Adrenal gland (tissue), 7 donors: ENCODE results near the genes DGKD, UGT1A10 and UGT1A7.

DNA sequence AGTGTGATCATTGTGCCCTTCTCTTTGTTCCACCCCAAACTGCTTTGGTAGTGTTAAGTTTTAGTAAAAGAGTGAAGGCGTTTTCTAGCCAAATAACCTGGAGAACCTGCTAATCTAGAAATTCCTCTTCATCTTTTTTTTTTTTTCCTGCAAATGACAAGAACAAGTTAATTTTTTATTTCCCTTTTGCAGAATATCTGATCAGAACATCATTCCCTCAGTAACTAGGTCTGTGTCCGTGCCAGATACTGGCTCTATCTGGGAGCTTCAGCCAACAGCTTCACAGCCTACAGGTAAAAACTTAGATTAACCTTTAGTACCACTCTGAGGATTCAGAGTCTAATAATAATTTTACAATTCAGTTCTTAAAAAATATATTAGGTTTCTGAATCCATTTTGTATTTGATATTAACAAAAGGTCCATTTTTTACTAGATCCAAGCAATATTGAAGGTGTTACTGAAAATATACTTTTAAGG is 35.9 kb upstream of the KCNJ13 start:
- PRO-cap, 3 experiments = no peak in any of the 3 experiments
- RAMPAGE, long total RNA, 4 experiments = start-site peak on the plus strand in 1 of 4 experiments, centred at position 219 of the sequence, 126 reads per replicate
- RRBS = no CpG with 5 or more reads among the region's 2 CpGs

DNA sequence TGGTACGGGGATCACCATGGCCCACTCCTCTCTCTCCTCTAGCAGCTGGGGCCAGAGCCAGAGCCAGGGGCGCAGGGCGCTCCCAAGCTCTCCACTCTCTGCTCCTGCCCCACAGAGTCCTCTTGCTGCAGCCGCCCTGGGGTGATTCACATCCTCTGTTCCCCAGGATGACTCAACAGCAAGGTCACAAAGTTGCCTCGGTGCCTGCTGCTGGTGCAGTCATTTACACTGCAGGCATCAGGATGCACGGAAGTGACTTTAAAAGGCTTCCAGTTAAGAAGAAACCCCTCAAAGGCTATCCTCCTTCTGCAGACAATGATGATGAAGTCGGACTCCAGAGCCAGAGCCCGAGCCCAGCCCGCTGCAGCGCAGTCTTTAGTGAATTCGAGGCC is 31.9 kb downstream of the SNORC start:
- PRO-cap, 3 experiments = peak in 3 of 3 experiments; most common plus-strand start position 226 of the sequence (in 2); most common minus-strand start position 100 of the sequence (in 2)
- RAMPAGE, long total RNA, 4 experiments = no peak in any of the 4 experiments
- RRBS = no CpG with 5 or more reads among the region's 11 CpGs

GRCh38 chr2:232956025-232956337 is 57.1 kb downstream of the NGEF start:
- PRO-cap, 3 experiments = no peak in any of the 3 experiments
- RAMPAGE, long total RNA, 4 experiments = no peak in any of the 4 experiments
- RRBS = no CpG with 5 or more reads among the region's 4 CpGs

GRCh38 chr2:233051189-233052281 is 8.6 kb upstream of the INPP5D start:
- PRO-cap, 3 experiments = peak in 1 of 3 experiments; most common plus-strand start chr2:233051790 (in 1)
- RAMPAGE, long total RNA, 4 experiments = no peak in any of the 4 experiments
- RRBS = no CpG with 5 or more reads among the region's 26 CpGs

- PRO-cap, 3 experiments = peak in 1 of 3 experiments; most common plus-strand start chr2:233061309 (in 1); most common minus-strand start chr2:233061209 (in 1)
- RAMPAGE, long total RNA, 4 experiments = no peak in any of the 4 experiments
- RRBS = no CpG with 5 or more reads among the region's 12 CpGs
Observed at GRCh38 chr2:233061068-233061856, 1.1 kb downstream of the INPP5D start.

DNA sequence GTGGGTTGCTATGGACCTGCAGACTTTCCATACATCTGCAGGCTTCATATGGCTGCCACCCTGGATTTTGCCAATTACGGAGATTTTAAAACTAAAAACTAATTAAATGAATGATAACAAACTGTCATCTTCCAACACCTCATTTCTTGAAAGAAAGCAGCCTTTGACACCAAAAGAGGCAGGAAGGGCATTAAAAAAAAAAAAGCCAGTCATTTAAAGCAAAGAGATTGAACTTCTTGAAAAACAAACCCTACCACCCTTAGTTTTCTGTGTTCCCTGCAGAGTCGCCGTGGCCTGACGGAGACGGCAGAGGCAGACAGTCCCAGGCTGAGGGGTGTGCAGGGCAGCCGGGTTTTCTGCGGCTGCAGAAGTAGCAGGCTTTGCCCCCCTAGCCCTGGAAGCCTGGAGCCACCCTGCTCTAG is 2.7 kb downstream of the INPP5D start:
- PRO-cap, 3 experiments = no peak in any of the 3 experiments
- RAMPAGE, long total RNA, 4 experiments = no peak in any of the 4 experiments
- RRBS = no CpG with 5 or more reads among the region's 7 CpGs

GRCh38 chr2:233092313-233092897 is 32.3 kb downstream of the INPP5D start:
- PRO-cap, 3 experiments = no peak in any of the 3 experiments
- RAMPAGE, long total RNA, 4 experiments = no peak in any of the 4 experiments
- RRBS = no CpG with 5 or more reads among the region's 8 CpGs

GRCh38 chr2:233099869-233100572 is 39.9 kb downstream of the INPP5D start:
- PRO-cap, 3 experiments = no peak in any of the 3 experiments
- RAMPAGE, long total RNA, 4 experiments = no peak in any of the 4 experiments
- RRBS = 80% methylated on average over 1 of the region's 15 CpGs

GRCh38 chr2:233143140-233143424 is 82.9 kb downstream of the INPP5D start:
- PRO-cap, 3 experiments = no peak in any of the 3 experiments
- RAMPAGE, long total RNA, 4 experiments = no peak in any of the 4 experiments
- RRBS = no CpG with 5 or more reads among the region's 5 CpGs

DNA sequence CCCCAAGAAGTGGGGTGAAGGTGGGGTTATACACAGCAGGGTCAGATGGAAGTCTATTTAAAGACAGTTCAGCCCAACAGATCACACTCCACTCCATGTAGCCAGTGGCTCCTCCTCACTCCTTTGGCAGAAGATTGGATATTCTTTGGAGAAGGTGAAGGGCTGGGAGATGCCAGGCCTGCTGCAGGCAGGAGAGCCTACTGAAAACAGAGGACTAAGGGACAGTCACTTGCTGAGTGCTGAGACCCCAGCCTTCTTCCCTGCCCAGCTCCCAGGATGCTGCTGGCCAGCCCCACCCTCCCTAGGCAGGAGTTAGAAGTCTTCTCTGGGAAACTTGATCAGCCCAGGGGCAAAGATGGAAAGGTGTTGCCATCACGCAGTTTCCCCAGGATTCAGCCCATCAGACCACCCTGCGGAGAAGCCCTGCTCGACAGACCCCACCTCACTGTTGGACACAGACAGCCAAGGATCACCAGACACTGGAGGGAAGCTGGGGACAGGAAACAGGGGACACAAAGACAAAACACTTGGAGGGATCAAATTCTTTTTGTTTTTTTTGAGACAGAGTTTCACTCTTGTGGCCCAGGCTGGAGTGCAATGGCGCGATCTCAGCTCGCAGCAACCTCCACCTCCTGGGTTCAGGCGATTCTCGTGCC is 93.6 kb downstream of the INPP5D start:
- PRO-cap, 3 experiments = no peak in any of the 3 experiments
- RAMPAGE, long total RNA, 4 experiments = no peak in any of the 4 experiments
- RRBS = no CpG with 5 or more reads among the region's 8 CpGs

- PRO-cap, 3 experiments = peak in 1 of 3 experiments; most common minus-strand start chr2:233252439 (in 1)
- RAMPAGE, long total RNA, 4 experiments = no peak in any of the 4 experiments
- RRBS = no CpG with 5 or more reads among the region's 24 CpGs
Observed at GRCh38 chr2:233252241-233252811, 853 bp downstream of the ATG16L1 start.

GRCh38 chr2:233329551-233329951 is 21.9 kb downstream of the SAG start:
- PRO-cap, 3 experiments = no peak in any of the 3 experiments
- RAMPAGE, long total RNA, 4 experiments = no peak in any of the 4 experiments
- RRBS = no CpG with 5 or more reads among the region's 4 CpGs

DNA sequence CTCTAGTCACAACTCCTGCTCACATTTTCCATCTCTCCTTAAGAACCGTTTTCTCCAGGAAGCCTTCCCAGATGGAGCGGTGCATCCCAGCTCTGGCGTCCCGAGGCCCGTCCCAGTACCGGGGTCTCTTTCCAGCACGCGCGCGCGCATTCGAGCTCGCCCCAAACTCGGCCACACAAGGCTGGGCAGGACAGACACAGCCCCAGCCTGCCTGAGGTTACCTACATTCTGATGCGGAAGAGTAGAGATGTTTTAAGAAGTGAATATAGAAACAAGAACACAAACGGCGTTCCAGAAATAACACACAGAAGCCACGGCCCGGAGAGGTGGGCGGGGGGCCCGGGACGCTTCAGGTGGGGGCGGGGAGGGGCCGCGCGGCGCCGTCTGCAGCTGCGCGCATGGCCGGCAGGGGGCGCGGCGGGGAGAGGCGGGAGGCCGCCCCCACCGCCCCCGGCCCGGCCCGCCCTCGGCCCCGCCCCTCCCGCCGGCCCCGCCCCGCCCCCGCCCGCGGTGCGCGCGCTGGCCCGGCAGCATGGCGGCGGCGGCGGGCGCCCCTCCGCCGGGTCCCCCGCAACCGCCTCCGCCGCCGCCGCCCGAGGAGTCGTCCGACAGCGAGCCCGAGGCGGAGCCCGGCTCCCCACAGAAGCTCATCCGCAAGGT is at the start of gene DGKD:
DGKD (plus strand) TSS at position 508 of the 660 bp plus-strand sequence.
- PRO-cap, 3 experiments = peak in 3 of 3 experiments; most common plus-strand start position 508 of the sequence (in 2); most common minus-strand start position 230 of the sequence (in 1)
- RAMPAGE, long total RNA, 4 experiments = no peak in any of the 4 experiments
- RRBS = 2% methylated on average over 49 of the region's 74 CpGs

- PRO-cap, 3 experiments = no peak in any of the 3 experiments
- RAMPAGE, long total RNA, 4 experiments = no peak in any of the 4 experiments
- RRBS = no CpG with 5 or more reads among the region's 17 CpGs
Observed at GRCh38 chr2:233385375-233386090, 31.2 kb downstream of the DGKD start.

DNA sequence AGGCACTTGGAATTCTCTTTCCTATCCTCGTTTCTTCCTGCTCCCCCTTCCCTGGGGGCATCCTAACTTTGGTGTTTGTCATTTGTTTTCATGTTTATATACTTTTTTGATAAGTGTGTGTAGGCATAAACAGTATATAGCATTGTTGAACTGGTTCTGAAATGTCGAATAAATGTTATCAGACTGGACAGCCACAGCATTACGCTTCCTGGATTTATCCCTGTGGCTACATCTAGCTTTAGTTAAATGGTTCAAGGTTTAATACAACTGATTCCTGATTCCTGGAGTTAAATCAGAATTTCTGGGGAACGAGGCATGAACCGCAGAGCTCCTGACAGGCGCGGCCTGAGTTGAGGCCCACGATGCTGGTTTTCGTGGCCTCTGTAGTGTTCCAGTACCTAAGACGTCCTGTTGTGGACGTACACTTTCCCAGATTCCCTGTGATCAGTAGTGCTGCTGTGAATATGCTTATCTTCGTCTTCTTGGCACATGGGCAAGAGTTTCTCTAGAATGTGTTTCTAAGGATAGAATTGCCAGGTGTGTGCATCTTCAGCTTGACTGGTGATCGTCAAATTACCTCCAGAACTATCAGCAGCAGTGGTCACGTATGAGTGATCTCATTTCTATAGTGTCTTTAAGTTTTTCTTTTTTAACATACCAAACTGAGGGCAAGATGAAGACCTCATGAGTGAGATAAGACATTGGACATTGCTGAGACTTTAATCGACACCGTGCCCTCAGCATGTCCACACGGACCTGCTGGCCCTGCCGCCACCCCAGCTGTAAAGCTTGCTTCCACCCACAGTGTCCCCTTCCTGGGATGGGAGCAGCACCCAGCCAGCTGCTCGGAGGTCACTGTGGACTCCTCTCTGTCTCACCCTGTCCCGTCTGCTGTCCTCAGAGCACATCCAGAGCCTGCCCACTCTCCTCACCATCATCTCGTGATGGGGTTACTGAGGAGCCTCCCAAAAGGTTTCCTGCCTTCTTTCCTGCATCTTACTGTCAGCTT is 66.4 kb downstream of the DGKD start:
- PRO-cap, 3 experiments = no peak in any of the 3 experiments
- RAMPAGE, long total RNA, 4 experiments = no peak in any of the 4 experiments
- RRBS = no CpG with 5 or more reads among the region's 21 CpGs

- PRO-cap, 3 experiments = no peak in any of the 3 experiments
- RAMPAGE, long total RNA, 4 experiments = no peak in any of the 4 experiments
- RRBS = no CpG with 5 or more reads among the region's 12 CpGs
Observed at GRCh38 chr2:233423190-233423862, 69.0 kb downstream of the DGKD start.

- PRO-cap, 3 experiments = no peak in any of the 3 experiments
- RAMPAGE, long total RNA, 4 experiments = no peak in any of the 4 experiments
- RRBS = no CpG with 5 or more reads among the region's 1 CpG
Observed at GRCh38 chr2:233557415-233557910, 9.1 kb downstream of the USP40 start.

DNA sequence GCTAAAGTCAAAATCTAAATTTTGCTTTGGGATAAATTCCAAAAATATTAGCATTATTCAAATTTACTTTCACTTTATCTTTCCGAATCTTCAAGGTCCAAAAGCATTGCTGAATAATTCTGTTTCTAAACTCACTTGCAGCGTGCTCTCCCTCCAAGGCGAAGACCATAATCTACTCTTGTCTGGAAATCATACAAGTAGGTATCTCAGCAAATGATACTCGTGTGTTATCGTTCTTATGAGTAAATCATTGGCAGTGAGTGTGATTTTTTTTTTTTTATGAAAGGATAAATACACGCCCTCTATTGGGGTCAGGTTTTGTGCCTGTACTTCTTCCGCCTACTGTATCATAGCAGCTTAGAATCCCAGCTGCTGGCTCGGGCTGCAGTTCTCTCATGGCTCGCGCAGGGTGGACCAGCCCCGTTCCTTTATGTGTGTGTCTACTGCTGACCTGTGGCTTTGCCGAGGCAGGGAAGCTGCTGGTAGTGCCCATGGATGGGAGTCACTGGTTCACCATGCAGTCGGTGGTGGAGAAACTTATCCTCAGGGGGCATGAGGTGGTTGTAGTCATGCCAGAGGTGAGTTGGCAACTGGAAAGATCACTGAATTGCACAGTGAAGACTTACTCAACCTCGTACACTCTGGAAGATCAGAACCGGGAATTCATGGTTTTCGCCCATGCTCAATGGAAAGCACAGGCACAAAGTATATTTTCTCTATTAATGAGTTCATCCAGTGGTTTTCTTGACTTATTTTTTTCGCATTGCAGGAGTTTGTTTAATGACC is at the start of gene UGT1A10:
UGT1A10 (plus strand) TSS at position 321 of the 786 bp plus-strand sequence.
- PRO-cap, 3 experiments = no peak in any of the 3 experiments
- RAMPAGE, long total RNA, 4 experiments = no peak in any of the 4 experiments
- RRBS = no CpG with 5 or more reads among the region's 17 CpGs

- PRO-cap, 3 experiments = no peak in any of the 3 experiments
- RAMPAGE, long total RNA, 4 experiments = start-site peak on the plus strand in 1 of 4 experiments, at chr2:233681883-233681916 at its widest, 9 reads per replicate
- RRBS = no CpG with 5 or more reads among the region's 2 CpGs
Observed at GRCh38 chr2:233681633-233682015, at the start of gene UGT1A7. TSS of gene UGT1A7 (plus strand) at chr2:233681901.

DNA sequence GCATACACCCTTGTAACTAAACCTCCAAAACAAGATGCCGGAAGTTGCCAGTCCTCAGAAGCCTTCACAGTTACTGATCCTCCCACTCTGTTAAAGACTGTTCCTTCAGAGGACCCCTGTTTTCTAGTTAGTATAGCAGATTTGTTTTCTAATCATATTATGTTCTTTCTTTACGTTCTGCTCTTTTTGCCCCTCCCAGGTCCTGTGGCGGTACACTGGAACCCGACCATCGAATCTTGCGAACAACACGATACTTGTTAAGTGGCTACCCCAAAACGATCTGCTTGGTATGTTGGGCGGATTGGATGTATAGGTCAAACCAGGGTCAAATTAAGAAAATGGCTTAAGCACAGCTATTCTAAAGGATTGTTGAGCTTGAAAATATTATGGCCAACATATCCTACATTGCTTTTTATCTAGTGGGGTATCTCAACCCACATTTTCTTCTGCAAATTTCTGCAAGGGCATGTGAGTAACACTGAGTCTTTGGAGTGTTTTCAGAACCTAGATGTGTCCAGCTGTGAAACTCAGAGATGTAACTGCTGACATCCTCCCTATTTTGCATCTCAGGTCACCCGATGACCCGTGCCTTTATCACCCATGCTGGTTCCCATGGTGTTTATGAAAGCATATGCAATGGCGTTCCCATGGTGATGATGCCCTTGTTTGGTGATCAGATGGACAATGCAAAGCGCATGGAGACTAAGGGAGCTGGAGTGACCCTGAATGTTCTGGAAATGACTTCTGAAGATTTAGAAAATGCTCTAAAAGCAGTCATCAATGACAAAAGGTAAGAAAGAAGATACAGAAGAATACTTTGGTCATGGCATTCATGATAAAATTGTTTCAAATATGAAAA is 7.8 kb downstream of the UGT1A1 start:
- PRO-cap, 3 experiments = no peak in any of the 3 experiments
- RAMPAGE, long total RNA, 4 experiments = no peak in any of the 4 experiments
- RRBS = no CpG with 5 or more reads among the region's 13 CpGs